Prostate gland (tissue), 2 donors: ENCODE measurements around a stretch of chr3.

DNA sequence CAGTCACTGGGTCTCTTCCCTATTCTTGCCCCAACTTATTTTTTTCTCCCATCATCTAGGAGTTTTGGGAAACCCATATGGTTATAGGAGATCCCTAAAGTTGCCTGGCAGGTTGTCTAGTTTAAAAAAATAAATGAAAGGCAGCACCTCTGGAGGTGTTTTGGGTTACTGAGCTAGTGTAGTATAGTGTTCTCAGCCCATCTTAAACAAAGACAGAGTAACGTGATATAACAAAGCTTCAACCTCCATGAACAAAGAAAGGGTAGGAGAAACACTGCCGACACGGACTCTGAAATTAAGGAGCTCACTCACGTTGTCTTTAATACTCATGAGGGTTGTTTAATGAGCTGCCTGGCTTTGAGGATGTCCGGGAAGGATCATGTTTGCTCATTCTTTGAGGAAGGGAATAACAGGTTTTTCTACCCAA is 102.0 kb downstream of the SHQ1 start:
- PRO-cap: unidirectional peak, minus-strand start at position 297 of the sequence
- RAMPAGE, long total RNA, 2 experiments: no peak in any of the 2 experiments

DNA sequence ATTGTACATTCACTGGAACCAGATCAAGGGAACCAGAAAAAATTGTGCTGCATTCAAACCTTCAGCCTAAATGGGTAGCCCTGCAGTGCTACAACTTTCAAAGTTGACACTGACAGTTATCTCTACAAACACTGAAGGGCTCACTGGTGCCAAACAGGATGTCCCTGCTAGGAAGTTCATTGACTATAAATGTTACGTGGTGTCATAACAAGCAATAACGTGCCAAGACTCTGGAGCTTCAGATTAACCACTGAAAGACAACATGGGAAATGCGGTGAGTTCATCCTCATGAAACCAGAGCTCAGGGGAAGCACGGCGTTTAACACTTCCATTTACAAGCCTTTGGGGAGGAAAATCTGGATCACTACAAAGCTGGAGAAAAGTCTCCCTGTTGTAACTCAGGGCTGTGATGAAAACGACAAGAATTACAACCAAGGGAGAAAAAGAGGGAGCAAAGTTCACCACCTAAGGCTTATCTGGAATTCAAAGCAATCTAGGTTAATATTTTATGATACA is 27.1 kb downstream of the SHQ1 start:
- PRO-cap: no peak
- RAMPAGE, long total RNA, 2 experiments: no peak in any of the 2 experiments

DNA sequence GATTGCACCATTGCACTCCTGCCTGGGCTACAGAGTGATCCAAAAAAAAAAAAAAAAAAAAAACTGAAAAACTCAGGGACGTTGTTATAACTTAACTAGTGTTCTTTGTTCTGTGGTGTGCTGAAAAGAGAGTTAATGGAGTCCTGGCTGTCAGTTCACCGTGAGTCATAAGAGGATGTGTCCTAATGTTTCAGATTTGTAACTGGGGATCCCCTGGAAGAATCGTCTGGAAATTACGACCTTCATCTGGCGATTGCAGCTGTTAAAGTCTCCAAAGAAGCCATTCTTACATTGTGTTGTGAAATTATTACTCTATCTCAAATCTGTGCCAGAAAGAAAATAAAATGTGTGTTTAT is 1.0 kb upstream of the GXYLT2 start:
- PRO-cap: no peak
- RAMPAGE, long total RNA, 2 experiments: no peak in any of the 2 experiments

DNA sequence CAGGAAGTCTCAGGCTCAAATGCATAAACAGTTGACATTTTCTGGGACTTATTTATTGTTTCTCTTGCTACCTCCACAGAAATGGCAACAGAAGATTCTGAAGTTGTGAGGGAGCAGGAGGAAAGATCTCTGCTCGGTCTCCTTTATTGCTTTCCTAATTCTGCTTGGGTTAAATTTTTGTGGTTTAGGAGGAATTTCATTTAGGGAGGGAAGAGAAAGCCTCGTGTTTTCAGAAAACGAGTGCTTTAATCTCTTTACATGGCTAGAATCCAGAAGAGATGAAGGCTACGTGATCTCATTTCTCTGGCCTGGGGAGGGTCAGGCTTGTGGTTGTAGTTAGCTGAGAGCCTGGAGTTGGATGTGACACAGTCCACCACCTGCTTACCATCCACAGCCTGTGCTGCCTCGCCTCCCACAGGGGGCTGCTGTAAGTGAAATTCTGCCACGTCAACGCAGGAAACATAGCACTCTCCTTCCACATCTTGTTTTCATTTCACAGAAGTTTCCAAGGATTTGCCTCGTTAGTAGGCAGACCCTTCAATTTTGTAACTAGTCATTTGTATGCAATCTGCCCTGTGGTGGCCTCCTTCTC is 3.2 kb downstream of the GXYLT2 start:
- PRO-cap: no peak
- RAMPAGE, long total RNA, 2 experiments: no peak in any of the 2 experiments

DNA sequence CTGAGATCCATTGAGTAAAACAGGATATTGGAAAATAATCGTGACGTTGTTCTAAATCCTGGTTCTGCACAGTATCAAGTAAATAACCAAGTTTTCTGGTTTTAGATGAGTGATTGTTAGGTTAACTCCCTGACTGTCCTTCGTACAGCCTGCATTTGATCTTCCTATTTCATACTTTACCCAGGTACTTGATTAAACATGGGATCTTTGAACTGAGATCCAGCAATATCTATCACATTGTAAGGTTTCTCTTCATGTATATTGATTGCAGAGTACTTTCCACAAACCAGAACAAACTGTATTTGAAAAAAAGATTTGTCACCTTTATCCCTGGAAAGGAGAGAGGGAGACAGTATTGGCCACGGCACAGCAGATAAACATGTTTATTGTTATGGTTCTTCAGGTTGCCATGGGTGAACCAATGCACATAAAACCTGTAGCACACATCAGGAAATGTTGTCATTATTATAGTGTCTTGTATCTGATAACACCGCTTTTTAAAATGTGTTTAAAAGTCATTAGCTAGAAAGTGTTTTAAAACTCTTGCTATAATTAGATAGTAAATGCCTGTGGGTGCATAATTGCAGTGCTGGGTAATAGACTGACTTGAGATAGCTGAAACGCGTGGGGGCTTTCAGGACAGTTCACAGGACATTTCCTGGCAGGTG is 36.0 kb upstream of the PPP4R2 start:
- PRO-cap: no peak
- RAMPAGE, long total RNA, 2 experiments: no peak in any of the 2 experiments

DNA sequence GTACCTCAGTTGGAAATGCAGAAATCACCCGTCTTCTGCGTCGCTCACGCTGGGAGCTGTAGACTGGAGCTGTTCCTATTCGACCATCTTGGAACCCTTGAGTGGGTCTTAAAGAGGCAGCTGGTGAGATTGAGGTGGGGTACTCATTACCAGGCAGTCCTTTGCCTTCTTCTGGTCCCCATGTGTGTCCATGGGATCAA is 277.3 kb downstream of the EBLN2 start:
- PRO-cap: no peak
- RAMPAGE, long total RNA, 2 experiments: no peak in any of the 2 experiments

DNA sequence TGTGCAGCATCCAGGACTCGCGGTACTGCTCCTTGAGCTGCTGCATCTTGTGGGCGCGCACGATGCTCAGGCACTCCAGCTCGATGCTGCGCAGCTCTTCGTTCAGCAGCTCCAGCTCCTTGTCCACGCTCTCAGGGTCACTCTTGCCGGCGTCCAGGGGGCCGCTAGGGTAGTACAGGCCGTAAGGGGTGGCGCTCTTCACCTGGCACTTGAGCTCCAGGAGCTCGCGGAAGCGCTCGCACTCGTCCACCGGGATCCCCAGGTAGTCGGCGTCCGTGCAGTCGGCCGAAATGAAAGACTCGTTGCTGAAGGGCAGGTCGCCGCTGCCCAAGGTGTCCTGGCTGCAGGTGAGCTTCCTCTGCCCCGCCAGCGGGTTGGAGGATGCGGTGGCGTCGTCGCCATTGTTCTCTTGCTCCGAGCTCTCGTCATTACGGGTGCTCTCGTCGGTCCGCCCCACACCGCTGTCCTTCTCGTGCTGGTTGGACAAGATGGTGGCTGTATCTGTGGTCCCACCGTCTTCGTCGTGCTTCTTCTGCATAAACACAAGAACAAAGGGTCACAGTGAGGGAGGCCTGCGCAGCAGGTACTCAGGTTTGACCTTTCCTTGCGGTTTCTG is 240.2 kb downstream of the PDZRN3 start:
- PRO-cap: no peak
- RAMPAGE, long total RNA, 2 experiments: no peak in any of the 2 experiments

DNA sequence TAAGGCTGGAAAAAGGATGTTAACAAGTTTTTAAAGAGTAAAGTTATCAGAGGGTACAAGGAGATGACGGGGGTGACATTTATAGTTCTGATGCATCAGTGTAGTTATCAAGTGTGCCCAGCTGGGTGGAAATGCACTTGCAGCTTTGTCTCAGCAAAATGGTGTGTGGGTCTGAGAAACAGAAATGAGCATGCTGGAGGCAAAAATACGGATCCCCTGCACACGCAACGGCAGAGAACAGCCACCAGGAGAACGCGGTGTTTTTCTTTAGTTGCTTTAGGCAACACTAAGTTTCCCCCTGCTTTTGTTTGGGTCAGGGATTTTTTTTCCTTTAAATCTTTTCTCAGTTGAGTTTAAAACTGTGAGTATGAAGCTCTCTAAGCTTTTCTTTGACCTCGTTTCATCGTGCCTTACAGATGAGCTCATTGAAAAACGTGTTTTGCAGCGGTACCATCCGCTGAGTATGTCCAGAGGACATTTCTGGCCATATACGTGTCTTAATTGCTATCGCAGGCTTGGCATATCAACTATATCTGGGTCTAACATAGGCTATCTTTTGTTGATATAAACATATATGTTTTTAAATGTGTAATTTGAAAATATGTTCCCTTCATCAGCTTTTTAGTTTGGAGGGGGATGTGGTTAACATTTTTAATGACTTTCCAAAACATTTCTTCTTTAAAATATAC is 205.3 kb downstream of the PDZRN3 start:
- PRO-cap: no peak
- RAMPAGE, long total RNA, 2 experiments: no peak in any of the 2 experiments

DNA sequence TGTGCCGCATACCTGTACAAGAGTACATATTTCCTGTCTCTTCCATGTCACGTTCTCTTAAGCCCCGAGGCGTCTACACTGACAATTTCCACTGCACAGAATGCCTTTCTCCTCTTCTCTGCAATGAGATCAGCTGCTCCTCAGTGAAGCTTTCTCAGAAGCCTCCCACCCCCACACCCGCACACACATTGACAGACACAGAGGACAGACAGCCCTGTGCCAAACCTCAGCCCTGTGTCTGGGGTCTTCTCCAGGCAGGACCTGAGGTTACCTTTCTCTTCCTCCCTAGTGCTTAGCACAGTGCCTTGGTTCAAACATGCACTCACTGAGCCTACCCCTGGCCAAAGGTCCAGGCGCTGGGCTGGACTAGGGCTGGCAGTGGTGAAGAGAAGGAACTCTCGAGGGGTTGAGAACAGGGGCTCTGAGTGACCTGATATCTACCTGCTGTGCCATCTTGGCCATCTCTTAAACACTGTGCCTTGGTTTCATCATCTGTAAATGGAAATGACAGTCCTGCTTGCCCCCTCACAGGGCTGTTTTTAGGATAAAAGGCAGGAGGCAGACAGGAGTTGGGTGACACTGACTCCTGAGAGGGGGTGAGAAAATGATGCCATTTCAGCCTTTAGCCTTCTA is 55.2 kb downstream of the PDZRN3 start:
- PRO-cap: no peak
- RAMPAGE, long total RNA, 2 experiments: no peak in any of the 2 experiments

DNA sequence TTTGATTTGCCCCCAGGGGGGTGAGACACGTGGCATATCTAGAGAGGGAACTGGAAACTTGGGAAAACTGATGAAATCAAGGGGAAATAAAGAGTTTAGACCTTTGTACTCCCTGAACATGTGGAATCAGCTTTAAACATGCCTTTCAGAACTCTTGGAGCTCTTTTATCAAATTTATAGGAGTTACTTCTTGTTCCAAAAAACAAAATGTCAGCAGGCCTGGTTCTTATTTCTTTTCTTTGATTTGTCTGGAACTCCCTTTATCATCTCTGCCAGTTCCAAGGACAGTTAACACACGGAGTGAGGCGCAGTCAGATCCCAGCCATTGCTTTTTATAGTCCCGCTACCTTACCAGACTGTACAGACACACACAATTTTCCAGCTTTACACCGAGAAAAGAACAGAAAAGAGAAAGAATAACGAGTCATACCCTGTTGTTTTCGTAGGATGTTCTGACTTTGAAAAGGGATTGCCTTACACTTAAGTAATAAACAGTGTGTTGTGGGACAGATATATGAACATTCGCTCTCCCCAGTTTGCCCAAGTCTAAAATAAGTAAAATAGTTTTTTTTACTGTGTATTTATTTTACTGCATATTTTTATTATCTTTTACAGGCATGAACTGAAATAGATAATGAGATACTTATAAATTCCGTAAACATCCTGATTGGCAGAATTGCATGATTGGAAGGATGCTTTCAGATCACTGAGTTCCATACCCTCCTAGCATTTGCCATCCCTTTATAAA is 34.2 kb upstream of the PDZRN3 start:
- PRO-cap: no peak
- RAMPAGE, long total RNA, 2 experiments: no peak in any of the 2 experiments

GRCh38 chr3:73779867-73780185 is 155.1 kb upstream of the PDZRN3 start:
- PRO-cap: no peak
- RAMPAGE, long total RNA, 2 experiments: no peak in any of the 2 experiments

DNA sequence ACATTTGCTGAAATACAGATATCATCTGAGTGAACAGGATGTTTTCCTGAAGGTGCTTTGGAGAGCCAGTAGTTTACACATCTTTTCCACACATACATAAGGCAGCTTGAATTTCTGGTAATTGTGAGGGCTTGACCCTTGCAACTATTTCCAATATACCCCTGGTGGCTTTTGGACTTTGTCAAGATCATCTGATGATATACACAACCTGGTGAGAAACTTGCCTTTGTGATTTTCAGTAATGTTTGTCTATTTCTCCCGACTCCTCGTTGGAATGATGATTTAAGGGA is 188.7 kb upstream of the PDZRN3 start:
- PRO-cap: no peak
- RAMPAGE, long total RNA, 2 experiments: start-site peak on the plus strand in 2 of 2 experiments, centred at positions 88 to 128 of the sequence, 7 to 23 reads per replicate

- PRO-cap: unidirectional peak, minus-strand start at chr3:75580278
- RAMPAGE, long total RNA, 2 experiments: no peak in any of the 2 experiments
Measured at GRCh38 chr3:75580142-75580521, 84.0 kb upstream of the FRG2C start.

- PRO-cap: no peak
- RAMPAGE, long total RNA, 2 experiments: no peak in any of the 2 experiments
Measured at GRCh38 chr3:76165157-76165524, 379.8 kb upstream of the ZNF717 start.

DNA sequence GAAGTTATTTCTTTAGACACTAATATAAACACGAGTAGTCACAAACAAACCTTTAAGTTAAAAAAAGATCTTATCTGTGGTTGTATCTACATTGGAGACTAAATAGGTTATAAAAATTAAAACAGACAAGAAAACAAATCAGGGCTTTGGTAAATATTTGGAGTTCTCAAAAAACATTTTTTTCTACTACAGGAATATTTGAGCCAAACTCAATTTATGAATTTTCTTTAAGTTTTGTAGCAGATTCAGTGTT is 1056.3 kb downstream of the ROBO2 start:
- PRO-cap: no peak
- RAMPAGE, long total RNA, 2 experiments: no peak in any of the 2 experiments

DNA sequence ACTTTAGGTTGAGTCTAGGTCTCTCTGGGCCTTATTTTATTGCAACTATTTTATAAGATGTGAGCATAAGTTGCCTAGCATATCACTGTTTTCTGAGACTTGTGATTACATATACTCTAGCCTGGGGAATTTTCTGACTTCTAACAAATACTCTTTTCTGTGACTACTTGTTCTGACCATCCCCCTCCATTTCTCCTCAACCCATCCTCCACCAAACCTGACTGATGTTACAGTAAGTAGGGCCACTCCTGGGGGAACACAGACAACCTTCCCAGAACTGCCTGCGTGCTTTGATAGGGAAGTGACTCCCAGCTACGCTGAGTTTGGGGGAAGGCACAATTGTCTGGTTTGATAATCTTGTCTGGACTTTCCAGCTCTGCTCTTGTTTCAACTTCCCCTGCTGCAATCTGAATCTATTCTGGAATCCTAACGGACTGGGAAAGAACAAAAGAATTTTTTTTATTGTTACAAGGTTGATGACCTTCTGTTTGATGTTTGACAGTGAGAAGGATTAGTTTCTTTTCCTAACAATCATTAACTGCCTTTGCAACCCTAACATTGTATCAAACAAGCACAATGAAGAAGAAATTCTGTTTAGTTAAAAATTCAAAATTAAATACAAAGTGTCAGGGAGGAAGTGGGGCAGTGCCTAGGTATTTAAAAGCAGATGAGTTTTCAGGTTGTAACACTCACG is 895.6 kb downstream of the ROBO1 start:
- PRO-cap: no peak
- RAMPAGE, long total RNA, 2 experiments: no peak in any of the 2 experiments

- PRO-cap: no peak
- RAMPAGE, long total RNA, 2 experiments: no peak in any of the 2 experiments
Measured at GRCh38 chr3:78921503-78921924, 846.3 kb downstream of the ROBO1 start.

DNA sequence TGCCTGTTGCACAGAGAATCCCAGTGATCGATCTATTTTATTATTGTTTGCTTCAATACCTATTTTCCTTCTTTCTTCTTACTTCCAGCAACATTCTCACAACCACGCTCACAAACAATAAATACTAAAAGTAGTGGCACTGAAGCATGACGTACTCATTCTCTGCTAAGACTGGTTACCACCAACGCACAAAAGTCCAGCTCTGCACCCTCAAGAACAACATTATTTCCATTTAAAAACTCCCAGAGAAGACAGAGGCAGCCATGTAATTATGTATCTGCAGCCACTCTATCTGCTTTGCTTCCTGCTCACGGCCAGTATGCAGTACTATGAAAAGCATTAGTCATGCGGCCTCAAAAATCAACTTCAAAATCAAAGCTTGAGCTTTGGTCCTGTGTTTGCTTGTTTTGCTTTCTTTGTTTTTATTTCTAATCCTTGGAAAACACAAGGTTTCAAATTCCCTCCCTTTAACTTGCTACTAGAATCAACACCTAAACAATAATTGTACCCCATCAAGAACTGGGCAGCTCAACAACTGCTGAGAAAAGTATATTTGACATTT is 37.8 kb downstream of the GBE1 start:
- PRO-cap: no peak
- RAMPAGE, long total RNA, 2 experiments: no peak in any of the 2 experiments

DNA sequence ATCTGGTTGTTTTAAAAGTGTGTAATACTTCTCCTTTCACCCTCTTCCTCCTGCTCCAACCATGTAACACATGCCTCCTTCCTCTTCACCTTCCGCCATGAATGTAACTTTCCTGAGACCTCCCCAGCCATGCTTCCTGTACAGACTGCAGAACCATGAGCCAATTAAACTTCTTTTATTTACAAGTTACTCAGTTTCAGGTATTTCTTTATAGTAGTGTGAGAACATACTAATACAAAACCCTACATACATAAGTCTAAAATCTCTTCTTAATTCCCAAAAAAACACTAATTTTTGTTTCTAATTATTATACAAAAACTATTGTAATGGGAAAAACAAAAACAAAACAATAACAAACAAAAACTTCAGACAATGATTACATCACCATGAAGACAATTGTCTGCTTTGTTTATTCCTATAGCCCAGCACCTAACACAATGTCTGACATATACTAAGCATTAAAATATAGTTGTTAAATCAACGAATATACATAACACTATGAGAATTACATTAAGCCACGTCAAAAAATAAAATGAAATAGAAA is 29.7 kb downstream of the GBE1 start:
- PRO-cap: no peak
- RAMPAGE, long total RNA, 2 experiments: no peak in any of the 2 experiments

GRCh38 chr3:81742936-81743329 is 18.5 kb downstream of the GBE1 start:
- PRO-cap: no peak
- RAMPAGE, long total RNA, 2 experiments: no peak in any of the 2 experiments